Glomerular endothelial cell (primary cell): ENCODE measurements around a stretch of chr17.

DNA sequence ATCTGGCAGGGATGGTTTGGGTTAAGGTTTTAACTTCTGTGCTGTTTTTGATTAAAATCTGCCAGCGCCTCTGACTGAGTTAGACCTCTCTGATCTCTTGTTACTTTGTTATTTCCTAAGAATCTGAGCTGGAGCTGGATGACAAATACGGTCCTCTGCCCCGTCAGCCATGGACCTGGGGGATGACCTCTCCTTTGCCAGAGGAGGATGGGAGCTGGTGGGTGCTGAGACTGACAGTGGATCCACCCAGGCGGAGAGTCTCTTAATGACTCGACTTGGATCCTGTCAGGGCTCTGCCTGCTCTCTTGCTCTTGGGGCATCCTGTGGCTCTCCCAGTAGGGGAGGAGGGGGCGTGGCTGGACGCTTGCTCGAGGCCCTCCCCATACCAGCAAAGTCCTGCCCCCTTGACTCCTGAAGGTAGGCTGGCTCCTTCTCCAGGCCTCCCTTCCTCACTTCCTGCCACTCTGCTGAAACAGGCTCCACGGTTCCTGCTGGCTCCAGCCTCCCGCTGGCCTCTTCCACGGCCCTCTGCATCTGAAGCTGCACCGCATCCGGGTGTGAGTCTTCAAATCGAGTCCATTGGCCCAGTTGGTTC lies 24.8 kb upstream of the MAP3K14 start:
- RAMPAGE, long total RNA: no peak

GRCh38 chr17:45396548-45397688 lies 35.8 kb downstream of the ARHGAP27 start:
- RAMPAGE, long total RNA: no peak

DNA sequence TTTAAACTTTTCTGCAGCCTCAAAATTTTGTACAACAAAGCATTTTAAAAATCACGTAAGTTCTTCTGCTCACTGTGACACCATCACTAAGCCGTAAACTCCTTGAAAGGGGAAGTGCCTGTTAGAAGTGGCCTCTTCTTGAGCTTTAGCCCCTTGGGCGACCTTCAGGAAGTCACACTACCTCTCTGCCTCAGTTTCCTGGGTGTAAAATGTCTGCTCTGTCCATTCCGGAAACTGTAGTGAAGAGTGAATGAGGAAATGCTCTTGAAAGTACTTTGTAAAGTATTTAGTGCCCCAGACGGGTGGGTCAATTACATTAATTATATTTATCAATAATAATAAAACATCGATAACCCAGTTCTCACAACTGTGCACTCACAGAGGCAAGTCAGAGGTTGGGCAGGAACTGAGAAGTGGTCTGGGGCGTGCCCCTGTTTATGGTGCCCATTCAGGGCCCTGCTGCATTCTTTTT lies 26.4 kb downstream of the ARHGAP27 start:
- RAMPAGE, long total RNA: no peak

DNA sequence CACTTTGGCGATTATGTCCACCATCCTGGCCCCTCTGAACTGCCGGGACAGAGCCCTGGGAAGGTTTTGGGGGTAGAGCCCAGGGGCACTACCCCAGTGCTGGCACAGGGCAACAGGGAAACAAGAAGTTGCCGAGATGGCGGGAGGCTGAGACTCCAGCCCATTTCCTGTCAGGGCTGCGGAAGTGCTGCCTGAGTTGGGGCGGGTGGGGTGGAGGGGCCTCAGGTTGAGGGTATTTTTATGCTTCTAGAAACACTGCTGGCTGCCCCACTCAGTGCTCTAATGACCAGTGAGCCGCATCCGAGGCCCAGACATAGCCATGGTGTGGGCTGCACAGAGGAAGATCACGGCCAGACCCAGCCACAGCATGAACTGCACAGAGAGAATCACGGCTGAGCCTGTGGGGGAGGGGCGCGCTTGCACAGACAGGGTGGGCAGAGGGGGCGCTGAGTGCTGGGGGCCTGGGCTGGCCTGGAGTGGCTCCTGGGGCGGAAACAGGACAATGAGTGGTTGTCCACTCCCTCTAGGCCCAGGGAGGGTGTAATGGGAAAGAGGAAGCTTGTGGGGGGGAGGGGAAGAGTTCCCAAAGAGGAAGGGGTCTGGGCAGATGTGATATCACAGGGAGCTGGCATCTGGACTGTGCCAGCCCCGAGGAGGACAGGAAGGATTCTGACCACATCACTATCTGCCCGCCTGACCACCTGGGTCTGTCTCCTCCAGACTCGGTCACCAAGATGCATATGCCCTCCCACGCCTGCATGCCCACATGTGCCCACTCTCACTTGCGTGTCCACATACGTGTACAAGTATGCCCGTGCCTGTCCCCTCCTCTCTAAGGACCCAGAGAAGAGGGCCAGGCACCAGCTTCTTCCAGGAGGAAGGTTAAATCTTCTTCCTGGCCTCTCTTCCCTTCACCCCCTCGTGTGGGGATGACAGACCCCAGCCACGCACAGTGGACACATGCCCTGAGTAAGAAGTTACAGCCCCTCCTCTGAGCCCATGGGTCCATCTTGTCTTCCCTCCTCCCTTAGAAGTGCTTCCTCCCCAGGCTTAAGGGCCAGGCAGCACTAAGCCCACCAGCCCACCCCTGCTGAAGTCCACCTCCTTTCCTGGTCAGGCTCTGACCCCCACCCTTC lies 22.0 kb downstream of the ARHGAP27 start:
- RAMPAGE, long total RNA: no peak

DNA sequence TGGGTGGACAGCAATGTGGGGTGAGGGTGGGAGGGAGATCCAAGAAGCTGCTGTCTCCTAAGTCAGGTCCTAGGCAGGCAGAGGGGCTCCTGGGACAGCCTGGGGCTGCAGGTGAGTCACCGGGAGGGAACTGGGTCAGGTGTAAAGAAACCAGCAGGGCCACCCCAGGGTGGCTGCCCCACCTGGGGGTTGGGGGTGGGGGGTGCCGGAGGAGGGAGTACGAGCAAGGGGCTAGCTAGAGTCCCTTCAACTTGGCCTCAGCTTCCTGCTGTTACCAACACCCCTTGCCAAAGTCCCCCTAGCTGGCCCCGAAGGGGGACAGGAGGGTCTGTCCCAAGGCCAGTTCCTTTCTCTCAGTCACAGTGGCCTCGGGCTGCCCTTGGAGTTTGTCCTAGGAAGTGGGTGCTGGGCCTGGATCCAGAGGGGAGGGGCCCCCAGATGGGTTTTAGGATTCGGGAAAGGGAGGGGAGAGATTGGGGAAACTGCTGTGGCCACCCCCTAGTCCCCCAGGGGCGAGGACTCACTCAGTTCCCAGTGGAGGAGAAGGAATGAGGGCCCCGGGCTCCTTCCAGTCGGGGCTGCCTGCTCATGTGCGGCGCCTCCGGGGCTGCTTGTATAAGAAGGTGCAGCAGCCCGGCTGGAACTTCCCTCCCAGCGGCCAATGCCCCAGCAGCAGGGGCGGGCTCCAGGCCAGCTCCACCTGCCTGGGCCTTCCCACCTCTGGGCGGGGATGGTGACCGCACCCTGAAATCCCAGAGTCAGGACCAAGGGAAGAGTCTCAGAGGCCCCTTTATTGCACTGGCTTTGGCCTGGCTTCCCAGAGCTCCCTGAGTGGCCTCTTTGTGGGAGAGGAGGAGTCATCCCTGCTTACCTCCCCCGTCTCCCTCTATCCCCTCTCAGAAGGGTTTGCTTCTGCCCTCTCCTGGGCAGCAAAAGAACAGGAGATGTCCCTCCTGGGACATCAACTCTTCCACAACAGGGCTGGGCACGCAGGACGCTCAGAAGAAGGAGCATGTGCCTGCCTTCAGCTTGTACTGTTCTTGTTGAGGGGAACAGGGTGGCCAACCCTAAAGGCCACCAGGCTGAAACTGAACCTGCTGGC lies 7.3 kb downstream of the ARHGAP27 start:
- RAMPAGE, long total RNA: no peak

DNA sequence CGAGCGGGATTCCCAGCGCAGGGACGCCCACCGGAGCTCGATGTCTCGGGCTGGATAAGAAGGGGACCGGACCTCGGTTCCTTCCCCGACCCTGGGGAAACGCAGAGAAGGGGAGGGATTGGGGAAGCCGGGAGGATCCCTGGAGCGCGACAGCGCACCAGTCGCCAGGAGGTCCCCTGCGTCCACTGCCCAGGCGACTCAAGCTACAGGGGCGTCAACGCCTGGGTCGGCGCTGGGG lies 492 bp downstream of the ARHGAP27 start:
- RAMPAGE, long total RNA: no peak

- RAMPAGE, long total RNA: no peak
These were observed 9.2 kb upstream of the ARHGAP27 start for GRCh38 chr17:45441832-45442300.

GRCh38 chr17:45487472-45488069 lies 3.0 kb downstream of the PLEKHM1 start:
- RAMPAGE, long total RNA: no peak

DNA sequence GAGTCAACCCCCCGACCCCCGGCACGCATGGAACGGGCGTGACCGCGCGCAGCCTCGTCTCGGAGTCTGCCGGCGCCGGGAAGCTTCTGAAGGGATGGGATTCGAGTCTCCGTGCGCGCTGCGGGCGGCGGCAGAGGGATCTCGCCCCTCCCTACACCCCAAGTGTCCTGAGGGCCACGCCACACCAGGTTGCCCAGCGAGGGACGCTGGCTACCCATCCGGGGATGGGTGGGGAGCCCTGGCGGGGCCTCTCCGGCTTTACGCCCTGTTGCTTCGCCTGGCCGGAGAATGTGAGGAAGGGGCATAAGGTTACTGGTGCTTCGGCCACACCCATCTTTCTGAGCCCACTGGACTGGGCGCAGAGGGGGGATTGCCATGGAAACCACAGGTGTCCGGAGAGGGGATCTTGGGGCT lies 1.8 kb downstream of the MAPT start:
- RAMPAGE, long total RNA: no peak

GRCh38 chr17:45936480-45937004 lies 42.2 kb downstream of the MAPT start:
- RAMPAGE, long total RNA: no peak

- RAMPAGE, long total RNA: no peak
These were observed 31.3 kb downstream of the STH start for GRCh38 chr17:46030083-46030920.

DNA sequence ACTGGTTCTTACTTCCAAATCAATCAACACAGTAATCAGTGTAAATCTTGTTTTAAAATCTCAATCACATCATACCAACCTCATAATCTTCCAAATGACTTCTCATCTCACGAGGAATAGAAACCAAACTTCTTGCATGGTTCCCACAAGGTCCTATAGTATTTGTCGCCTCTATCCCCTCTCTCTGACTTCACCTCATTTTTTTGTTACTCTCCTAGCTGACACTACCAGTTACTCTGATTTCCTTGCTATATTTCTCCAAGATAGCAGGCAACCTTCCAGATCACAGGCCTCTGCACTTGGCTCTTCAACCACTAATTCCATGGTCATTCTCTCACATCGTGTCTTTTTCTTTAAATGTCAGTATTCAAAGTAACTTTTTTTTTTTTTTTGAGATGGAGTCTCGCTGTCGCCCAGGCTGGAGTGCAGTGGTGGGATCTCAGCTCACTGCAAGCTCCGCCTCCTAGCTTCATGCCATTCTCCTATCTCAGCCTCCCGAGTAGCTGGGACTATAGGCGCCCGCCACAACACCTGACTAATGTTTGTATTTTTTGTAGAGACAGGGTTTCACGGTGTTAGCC lies 55.5 kb downstream of the STH start:
- RAMPAGE, long total RNA: no peak

DNA sequence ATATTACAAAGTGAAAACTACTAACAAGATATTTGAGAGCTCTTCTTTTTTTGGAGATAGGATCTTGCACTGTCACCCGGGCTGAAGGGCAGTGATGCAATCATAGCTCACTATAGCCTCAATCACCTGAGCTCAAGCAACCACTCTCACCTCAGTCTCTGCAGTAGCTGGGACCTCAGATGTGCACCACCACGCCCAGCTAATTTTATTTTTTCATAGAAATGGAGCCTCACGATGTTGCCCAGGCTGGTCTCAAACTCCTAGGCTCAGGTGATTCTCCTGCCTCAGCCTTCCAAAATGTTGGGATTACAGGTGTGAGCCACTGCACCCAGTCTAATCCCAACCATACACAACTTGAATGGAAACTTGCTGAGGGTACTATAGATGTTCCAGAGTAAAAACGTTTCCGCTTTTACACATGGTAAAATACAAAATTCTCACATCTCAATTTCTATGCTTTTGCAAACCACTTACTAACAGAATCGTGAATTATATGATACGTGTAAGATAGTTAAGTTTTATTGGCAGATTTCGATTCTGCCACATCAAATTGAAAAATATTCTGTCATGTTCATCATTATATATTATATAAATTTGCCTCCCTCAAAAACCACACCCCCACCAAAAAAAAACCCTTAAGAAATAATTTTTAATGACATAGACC lies 84.2 kb downstream of the KANSL1 start:
- RAMPAGE, long total RNA: no peak

DNA sequence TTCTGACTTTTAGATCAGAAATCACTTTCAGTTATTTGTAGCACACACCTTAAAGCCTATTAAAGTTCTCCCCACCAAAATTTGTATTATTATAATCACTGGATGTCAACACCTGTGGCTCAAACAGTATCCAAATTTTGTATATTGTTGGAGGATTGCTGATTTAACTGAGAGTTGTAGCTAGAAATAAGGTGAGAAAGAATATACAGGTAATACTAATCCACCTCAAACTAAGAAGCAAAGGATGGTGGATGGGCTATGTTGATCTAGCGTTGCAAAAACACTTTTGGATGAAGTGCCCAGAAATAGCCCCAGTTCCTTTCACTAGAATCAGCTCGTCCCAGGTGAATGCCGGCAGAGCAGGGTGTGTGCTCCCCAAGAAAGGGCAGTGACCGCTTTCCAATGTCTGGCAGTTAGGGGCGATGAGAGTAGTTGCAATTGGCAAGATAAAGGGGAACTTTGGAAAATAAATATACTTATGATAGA lies 75.3 kb downstream of the NSF start:
- RAMPAGE, long total RNA: no peak

GRCh38 chr17:46758613-46759535 lies 59.6 kb downstream of the WNT3 start:
- RAMPAGE, long total RNA: no peak

GRCh38 chr17:46782164-46782737 lies 36.2 kb downstream of the WNT3 start:
- RAMPAGE, long total RNA: no peak

GRCh38 chr17:46833535-46834006 lies 15.1 kb upstream of the WNT3 start:
- RAMPAGE, long total RNA: no peak

GRCh38 chr17:47708929-47709733 lies 15.2 kb downstream of the TBKBP1 start:
- RAMPAGE, long total RNA: no peak

DNA sequence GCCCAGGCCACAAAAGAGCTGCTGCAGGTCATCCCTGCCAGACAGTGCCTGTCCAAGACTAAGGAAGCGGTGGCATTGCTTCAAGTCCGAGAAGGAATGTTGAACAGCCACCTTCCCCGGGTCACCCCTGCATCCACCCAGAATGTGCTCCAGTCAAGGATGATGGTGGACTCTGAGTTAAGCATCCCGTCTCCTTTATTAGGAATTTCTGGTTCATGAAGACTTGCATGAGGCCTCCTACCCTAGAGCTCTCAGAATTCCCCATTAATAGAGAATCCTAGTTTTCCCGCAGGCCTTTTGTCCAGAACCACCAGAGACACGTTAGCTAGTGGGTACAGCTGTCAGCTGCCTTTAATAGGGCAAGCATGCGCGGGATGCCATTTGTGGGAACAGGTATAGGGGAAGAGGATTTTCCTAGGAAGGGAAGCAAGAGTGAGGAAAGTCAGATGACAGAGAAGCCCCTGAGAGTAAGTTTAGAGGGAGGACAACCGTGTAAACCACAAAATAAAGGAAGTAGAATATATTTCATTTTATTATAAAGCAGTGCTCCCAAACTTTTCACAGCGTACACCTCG lies 1.4 kb upstream of the OSBPL7 start:
- RAMPAGE, long total RNA: no peak

DNA sequence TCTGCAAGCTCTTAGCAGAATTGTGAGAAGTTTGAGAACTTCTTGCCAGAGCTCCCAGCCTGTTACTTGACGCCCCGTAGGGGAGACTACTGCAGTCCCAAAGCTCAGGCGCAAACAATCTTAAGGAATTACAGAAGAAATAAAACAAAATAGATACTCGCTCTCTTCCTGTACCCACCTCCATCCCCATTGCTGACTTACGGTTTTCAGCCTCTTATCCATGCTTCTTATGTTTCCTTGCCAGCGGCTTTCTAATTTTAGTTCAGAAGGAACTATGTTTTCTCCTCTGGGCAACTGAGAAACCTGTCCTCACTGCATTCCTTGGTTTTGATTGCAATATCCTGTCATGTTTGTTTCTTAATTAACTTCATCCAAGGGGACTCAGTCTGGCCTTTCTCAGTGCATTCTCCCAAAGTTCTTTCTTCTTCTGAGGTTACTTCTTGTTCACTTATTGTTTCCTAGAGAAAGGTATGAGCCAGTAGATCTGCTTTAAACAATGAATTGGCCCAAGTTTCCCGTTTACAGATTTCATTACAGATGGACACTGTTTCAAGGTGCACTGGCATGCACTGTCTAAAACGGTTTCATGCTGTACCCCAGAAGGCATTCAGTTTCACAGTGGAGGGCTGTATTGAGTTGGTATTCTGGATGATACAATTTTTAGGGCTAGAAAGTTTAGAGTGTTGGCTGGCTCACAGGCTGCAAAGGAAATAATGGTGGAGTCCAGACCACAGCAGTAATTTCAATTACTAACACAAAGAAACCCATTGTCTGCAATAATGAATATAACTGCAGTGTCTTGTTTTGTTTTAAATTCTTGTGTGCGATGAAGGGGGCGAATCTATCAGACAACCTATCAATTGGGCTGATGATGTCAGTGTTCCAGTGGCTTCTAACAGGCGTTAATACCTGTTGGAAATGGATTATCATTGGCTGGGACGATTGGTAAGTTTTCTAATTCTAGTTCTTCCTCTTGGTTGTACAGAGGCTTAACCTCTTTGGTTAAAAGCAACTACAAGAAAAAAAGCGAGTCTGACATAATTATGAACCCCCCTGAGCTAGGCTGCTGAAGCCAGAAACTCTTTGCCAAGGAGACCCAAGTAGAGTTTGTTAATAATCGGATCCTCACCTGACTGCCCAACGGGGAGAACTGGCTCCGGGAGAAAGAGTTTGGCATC lies 1.3 kb downstream of the SP2 start:
- RAMPAGE, long total RNA: no peak